HGPS cell (cell line): ENCODE results near the genes EFCAB5 and EVI2B.

DNA sequence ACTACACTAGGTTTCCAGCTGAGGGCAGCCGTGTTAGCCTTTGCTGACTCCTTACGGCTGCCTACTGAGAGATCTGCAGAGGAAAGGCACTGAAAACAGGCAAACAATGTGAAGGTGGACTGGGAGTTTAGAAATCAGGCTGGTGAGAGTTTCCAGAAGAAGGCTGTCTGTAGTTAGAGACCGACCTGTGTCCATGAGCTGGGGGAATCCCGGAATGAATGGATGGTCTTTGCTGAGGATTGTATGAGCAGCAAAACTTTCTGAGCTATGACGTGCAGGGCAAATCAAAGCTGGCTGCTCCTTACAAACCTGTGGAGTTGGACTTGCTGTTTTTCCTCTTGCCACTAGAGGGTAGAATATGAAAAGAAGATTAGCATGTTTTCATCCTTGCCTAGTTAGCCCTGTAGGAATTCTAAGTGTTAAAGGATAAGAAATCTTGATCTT, 20.2 kb upstream of the TAOK1 start:
- RRBS, result no CpG with 5 or more reads among the region's 5 CpGs

DNA sequence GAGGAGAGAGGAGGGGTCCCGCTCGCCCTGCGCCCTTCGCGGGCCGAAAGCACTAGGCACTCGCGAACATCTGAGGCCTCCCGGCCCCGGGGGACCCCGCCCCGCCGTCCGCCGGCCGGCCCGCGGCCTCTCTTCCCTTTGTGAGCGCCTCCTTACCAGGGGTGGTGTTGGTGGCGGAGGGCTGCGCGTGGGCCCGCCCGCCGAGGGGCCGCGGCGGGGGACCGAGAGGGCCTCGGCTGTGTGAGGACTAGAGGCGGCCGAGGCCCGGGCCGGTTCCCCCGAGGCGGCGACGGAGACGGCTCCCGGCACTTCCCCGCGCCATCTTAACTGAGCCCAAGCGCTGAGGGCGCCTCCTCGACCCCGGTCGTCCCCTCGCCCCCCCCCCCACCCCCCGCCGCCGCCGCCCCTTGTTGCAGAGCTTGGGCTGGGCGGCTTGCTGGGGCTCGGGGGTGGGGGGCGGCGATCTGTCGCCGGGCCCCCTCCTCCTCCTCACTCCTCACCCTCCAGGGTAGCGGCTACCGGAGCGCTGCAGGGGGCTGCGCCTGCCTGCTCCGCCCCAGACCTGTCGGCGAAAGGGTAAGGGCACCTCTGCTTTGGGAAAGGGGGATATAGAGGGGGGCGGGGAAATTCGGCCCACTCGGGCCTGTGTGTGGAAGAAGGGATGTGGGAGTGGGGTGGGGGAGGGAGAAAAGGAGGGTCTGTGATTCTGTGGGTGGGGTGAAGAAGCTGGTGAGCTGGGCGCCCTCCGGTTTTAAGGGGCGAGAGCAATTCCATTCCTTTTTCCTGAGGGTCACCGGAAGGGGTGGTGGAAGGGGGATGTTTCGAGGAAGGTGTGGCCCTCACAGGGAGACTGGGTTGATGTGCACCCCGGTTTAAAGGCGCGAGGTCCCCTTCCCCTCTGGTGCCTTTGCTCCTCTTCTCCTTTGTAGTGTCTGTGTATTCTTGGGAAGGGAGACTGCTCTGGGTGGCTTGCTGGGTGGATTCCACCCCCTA, 582 bp downstream of the TAOK1 start:
- RRBS, result 2% methylated on average over 12 of the region's 76 CpGs

DNA sequence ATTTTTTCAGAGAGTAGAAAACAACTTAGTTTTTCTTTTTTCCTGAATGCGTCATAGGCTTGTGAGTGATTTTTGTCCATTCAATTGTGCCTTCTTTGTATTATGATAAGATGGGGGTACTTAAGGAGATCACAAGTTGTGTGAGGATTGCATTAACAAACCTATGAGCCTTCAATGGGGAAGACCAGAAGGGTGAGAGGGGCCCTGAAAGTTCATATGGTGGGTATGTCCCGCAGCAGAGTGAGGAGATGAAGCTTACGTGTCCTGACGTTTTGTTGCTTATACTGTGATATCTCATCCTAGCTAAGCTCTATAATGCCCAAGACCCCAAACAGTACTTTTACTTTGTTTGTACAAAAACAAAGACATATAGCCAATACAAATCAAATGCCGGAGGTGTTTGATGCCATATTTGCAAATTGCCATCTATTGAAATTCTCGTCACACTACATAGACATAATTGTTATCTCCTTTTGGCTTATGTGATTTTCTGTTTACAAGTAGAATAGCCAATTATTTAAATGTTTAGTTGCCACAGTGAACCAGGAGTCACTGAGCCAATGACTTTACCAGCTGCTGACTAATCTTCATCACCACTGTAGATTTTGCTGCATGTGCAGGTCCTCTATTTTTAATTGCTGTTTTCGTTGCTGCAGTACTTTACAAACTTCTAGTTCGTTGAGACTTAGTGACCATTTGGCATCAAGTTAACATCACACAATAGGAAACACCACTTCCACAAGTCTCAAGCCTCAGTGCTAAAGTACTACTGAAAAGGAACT, 23.0 kb downstream of the ABHD15 start:
- RRBS, result no CpG with 5 or more reads among the region's 8 CpGs

- RRBS, result no CpG with 5 or more reads among the region's 8 CpGs
Observed at GRCh38 chr17:29584579-29585029, 4.8 kb downstream of the GIT1 start.

GRCh38 chr17:29611785-29612678, 10.7 kb downstream of the CORO6 start:
- RRBS, result 97% methylated on average over 7 of the region's 45 CpGs

GRCh38 chr17:29645456-29646107, 22.9 kb upstream of the CORO6 start:
- RRBS, result no CpG with 5 or more reads among the region's 5 CpGs

DNA sequence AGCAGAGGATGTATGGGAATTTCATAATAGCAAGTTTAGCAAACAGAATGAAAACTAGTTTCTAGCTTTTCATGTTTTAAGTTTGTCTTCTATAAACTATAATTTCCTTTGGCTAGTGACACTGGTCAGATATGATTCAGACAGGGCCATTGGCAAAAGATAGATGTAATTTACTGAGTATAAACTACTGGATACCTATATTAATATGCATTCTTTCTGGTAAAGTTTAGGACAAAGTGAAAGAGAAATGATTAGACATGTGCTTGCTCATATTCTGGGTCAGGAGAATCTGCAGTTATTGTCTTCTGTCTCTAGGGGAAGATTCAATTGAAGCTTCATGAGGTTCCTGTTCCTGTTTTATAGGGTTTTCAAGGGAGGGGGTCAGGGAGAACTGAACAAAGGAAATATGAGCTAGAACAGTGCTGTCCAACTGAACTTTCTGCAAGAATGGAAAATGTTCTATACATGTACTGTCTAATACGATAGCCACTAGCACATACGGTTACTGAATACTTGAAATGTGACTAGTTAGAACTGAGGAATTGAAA, 59.3 kb upstream of the CORO6 start:
- RRBS, result no CpG with 5 or more reads among the region's 2 CpGs

DNA sequence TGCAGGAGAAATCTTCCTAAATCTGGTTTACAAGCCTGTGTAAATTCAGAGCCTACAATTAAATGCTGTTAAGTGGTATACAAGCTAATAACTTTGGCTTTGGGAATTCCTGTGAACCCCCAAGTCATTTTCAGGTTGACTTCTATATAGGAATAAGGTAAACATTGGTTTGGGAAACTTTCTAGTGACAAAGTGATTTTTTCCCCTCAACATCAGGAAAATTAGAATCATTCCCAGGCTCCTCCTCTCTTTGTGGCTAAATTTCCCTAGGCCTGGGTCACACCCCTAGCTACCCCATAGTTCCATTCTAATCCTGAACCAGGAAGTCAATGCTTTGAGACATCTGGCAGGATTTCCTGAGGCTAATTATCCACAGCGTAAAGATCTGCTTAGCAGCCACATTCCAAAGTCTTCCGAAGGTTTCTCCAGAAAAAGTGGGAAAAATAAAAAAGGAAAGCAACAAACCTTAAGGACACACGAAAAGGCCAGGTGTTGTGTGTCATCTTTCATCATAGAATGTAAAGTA, 60.2 kb upstream of the CORO6 start:
- RRBS, result no CpG with 5 or more reads among the region's 3 CpGs

DNA sequence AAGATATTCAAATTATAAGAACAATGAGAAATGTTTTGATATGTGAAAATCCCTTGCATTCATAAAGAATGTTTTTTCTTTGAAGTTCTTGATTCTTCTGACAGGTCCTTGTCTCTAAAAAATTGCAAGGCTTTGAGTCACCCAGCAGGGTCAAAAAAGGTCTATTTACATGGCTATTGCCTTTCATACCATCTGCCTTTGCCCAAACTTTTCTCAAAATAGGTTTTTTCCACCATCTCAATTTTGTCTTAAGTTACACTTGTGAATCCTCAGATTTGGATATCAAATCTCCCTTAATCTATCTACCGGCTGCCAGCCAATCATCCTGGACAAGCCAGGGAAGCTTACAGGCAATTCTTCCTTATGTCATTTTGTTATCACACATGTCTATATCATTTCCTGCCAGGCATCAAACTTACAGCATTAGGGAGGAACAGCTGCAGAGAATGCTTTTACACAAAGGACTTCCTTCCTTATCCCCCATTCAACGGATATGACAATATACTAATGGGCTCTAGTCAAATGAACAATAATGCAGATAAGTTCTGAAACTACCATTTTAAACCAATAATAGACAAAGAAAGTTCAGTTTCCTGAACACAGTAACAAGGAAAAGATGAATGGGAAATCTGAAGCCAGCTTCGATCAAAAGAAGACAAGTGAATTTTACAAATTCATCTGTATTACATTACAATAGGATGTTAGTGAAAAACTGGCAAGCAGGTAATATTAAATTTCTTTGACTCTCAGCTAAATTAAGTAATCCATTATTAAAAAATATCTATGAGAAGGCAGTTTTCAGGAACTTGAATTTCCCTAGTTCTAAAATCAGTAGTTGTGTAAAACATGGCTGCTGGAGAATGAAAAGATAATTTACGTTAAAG, 104.2 kb upstream of the CORO6 start:
- RRBS, result no CpG with 5 or more reads among the region's 4 CpGs

DNA sequence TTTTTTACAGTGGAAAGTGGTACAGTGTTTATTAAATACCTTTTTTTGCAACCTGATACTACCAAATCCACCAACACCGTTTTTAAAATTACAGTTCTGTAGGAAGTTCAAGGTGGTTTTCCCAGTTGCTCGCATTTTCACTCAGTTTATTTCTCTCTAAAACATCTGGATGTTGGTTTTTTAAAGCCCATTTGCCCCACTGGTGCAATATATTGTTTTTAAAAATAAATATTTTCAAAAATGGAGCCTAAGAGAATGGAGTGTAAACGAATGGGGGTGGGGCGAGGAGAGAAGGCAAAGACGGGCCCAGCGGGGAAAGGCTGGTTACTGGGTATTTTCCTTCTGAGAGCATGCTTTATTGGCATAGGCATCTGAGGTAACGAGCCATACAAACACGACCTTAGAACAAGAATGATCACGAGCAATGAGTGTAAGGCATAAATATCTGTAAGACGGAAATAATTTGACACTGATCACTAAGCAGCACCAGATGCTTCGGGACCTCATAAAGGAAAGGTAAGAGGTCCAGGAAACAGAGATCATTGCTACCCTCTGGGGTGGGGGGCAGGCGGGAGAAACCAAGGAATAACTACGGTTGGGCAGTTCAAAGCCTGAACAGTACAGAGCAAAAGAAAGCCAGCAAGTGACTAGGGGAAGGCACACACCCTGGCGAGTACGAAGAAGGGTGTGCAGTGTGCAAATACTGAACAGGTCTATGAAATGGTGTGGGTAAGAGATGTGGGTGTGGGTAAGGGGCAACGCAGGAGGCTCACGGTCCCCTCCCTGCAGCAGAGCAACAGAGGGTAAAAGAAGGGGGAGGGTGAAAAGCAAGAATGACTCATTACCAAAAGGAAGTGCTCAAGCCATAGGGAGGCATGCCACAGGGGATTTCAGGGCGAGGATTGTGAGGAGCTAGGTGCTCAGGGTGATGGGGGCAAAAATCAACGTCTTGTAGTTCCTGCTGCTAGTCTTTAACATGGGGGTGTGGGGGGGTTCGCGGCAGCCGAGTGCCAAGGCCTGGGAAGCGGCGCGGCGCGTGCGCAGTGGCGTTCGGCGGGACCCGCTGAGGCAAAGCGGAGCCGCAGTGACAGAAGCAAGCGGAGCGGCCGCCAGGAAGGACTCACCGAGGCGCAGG, 847 bp downstream of the SSH2 start:
- RRBS, result no CpG with 5 or more reads among the region's 39 CpGs

DNA sequence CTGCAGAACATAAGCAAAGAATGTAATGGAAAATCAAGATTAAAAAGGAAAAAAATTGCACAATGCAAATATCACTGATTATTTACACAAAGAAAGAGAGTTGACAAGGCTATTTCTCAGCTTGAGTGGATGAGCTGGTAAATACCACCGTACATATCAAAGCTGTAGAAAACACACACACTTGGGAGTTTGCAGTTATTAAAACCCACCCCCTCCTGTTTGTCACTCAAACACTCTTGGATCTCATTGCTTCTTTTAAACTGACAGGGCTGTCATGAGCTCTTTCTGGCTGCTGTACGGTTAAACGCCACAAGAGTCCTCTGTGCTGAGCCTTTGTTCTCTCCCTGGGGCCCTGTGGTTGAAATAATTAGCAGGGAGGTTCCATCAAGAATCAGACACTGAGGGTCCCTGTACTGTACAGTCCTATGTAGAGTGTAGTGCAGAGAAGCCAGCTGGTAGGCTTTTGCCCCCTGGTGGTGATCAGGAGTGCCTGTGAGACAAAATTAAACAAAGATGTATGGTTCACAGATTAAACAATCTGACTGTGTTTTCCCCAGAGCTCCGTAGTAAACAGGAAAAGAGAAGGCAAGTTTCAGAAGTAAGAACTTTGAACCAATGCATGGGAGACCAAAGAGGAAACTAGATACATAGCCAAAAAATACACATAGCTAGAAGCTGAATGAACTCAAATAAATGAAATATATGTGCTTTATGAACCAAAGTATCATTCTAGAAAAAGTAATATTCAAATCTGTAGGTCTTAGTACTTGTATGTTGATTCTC, 1.2 kb upstream of the SSH2 start:
- RRBS, result no CpG with 5 or more reads among the region's 4 CpGs

- RRBS, result no CpG with 5 or more reads among the region's 1 CpG
Observed at GRCh38 chr17:29941332-29941888, at the start of gene EFCAB5. EFCAB5 (plus strand) TSS chr17:29941634.

DNA sequence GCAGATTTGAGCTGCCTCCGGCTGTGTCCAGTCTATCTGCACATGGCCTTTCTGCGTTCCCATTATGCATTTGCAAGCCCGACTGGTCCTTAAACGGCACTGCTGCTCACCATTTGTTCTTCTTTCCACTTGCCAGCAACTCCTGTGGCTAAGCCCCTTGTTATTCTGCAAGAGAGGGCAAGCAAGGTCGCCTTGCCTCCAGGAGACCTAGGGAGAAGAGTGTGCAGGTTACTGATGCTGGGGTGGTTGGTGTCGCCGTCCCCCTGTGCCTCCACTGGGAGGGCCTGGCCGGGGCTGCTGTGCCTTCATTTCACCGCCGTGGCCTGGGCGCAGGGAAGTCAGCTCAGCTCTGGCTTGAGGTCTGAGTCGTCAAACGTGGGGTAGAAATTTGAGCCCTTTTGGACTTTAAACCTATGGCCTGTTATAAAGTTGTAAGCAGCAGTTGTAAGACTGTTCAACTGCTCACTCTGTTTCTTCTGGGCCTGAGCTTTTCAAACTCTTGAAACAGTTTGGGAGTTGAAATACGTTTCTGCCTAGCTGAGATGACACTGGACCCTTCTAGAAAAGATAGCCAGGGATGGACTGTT, 12.7 kb downstream of the SLC6A4 start:
- RRBS, result no CpG with 5 or more reads among the region's 14 CpGs

DNA sequence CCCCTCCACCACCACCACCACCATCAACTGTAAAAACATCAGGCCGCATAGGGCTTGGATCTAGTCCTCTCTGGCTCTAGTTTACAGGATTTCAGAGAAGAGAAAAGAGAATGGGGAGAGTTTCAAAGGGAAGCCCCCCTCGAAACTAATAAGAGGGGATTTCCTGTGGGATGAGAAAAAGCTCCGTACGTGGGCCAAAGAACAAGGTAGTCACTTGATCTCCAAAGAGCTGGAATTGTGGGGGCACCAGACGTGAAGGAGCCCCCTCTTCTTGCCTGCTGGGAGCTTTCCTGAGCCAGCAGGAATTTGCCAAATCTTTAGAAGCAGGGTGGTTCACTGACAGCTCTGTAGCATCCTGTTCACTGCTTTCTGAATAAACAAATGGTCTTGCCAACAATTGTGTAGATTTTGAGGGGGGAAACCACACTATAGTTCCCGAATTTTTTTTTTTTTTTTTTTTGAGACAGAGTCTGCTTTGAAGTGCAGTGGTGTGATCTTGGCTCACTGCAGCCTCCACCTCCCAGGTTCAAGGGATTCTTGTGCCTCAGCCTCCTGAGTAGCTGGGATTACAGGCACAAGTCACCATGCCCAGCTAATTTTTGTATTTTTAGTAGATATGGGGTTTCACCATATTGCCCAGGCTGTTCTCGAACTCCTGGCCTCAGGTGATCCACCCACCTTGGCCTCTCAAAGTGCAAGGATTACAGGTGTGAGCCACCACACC, 7.1 kb upstream of the TMIGD1 start:
- RRBS, result no CpG with 5 or more reads among the region's 7 CpGs

DNA sequence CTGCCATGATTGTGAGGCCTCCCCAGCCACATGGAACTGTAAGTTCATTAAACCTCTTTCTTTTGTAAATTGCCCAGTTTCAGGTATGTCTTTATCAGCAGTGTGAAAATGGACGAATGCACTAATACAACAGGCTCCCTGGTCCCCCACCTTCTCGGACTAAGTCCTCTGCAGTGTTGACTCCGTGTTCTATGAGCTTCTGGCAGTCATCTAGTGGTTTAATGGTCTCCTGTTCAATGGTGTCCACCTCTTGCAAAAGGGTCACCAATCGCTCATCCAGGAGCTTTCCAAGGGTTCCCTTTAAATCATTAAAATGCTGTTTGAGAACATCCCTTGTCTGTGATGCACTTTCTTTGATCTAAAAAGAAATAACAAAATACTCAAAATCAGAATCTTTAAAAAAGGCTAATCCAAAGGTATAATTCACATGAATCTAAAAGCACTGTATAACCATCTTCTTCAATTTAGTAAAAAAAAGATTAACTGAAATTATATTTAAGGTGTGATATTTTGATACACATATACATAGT, 20.7 kb downstream of the CRLF3 start:
- RRBS, result no CpG with 5 or more reads among the region's 4 CpGs

DNA sequence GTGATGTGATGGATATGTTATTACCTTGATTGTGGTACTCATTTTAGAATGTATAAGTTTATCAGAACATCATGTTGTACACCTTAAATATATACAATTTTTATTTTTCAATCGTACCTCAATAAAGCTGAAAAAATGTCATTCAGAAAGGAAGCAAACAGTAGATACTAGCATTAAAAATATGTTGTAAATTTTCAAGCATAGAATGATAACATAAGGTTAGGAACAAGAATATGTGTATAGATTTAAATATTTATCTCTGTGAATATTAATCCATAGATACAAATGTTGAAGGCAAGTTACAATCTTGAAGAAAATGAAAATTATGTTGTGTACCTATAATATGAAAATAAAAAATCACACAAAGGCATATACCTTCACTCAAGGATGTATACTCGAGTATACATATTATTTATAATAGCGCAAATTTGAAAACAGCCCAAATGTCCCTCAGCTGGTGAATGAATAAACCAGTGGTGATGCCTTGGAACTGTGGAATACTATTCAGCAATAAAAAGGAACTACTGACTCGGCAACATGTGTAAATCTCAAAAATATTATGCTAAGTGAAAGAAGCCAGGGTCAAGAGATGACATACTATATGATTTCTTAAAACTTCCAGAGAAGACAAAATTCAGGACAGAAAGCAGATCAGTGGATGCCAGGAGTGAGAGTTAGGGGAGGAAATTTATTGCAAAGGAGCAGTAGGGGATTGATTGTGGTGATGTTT, 96.3 kb downstream of the NF1 start:
- RRBS, result no CpG with 5 or more reads among the region's 4 CpGs

DNA sequence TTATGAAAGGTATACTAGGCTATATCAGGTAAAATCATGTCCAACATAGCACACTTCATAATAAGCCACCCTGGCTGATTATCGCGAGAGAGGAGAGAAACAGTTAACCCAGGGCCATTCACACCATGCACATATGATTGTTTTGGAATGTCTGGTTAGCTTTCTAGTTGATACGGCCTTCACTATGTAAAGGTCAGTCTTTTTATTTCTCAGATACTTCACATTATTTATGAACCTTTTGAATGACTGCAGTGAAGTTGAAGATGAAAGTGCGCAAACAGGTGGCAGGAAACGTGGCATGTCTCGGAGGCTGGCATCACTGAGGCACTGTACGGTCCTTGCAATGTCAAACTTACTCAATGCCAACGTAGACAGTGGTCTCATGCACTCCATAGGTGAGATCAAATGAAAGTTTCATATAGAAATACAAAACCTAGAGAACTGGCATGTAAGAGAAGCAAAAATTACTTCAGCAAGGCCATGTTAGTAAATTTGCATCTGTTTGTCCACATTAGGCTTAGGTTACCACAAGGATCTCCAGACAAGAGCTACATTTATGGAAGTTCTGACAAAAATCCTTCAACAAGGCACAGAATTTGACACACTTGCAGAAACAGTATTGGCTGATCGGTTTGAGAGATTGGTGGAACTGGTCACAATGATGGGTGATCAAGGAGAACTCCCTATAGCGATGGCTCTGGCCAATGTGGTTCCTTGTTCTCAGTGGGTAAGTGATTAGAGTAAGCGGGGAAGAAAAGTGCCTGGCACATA, 64.4 kb downstream of the OMG start:
- RRBS, result no CpG with 5 or more reads among the region's 11 CpGs

- RRBS, result no CpG with 5 or more reads among the region's 2 CpGs
Observed at GRCh38 chr17:31269483-31270136, 27.4 kb downstream of the OMG start.

GRCh38 chr17:31313880-31314566, at the start of gene EVI2B:
EVI2B (minus strand) TSS chr17:31314054.
- RRBS, result no CpG with 5 or more reads among the region's 3 CpGs

DNA sequence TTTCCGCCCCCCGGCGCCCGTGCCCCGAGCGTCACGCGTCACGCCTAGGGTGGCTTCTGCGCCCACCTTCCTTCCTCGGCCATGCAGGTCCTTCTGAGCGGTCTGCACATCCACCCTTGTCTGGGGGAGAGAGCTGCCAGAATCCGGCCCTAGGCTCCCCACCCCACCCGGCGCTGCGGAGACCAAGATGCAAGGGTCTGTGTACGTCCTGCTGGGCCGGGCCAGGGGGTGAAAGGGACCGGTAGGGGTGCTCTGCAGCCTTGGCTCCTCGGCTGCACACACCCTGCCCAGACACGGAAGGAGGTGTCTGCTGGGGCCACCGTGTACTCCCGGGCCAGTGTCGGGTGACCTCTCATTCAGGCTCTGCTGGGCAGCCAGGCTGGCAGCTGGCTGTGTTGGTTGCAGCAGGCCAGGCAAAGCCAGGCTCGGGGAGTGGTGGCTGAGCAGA, 745 bp downstream of the RAB11FIP4 start:
- RRBS, result 20% methylated on average over 9 of the region's 25 CpGs